Measurements from ENCODE around the genes ZNF845, CNOT3, LILRB2 and TTYH1.

DNA sequence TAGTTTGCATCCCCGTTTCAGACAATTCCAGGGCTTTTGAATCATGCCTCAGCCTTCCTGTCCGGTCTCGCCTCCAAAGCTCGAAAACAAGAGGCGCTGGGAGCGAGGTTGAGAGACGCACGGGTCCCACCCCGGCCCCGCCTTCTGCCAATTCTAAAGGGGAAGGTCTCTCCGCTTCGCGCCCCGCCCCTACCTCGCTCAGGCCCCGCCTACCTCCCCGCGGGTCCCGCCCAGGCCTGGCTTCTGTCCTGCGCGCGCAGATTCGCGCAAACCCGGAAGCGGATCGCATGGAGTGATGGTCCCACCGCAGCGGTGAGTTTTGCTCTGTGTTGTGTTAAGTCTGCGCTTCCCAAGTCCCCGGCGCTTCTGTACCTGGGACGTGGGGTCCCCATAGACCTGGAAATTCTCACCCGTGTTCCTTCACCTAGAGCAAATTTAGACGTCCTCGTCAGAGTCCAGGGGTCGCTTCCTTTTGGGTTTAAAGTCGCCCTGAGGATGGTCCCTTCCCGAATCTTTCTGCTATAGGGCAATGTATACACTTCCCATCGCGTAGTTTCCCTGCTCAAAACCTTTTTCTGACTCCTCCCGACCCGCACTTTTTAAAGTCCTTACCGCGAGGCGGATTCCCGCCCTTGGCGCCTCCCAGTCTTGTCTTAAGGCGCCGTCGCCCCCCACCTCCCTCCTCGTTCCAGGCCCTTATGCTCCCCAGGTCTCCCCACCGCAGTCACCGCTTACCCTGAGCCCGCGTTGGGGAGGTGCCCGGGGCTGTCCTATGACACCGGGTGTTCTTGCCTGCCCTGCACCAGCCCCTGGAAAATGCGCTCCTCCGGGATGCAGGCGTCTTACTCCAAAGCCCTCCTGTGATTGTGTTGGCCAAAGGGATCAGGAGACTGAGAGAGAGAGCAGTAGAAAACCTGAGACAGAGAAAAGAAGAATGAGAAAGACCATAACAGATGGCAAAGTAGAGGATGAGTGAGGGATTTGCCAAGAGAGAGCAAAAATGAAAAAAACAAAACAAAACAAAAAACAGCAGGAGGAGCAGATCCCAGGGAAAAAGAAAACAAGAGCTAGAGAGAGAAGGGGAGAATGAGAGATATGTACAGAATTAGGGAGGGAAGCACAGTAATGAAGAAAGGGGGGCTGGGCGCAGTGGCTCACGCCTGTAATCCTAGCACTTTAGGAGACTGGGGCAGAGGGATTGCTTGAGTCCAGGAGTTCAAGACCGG lies at the start of gene ZNF845:
Gene ZNF845 (plus strand): TSS at position 269 of the 1,226 bp plus-strand sequence.
- RRBS = 11% methylated on average over 5 of the region's 64 CpGs

GRCh38 chr19:53365841-53366526 lies 479 bp downstream of the ZNF525 start:
- RRBS = no CpG with 5 or more reads among the region's 36 CpGs

DNA sequence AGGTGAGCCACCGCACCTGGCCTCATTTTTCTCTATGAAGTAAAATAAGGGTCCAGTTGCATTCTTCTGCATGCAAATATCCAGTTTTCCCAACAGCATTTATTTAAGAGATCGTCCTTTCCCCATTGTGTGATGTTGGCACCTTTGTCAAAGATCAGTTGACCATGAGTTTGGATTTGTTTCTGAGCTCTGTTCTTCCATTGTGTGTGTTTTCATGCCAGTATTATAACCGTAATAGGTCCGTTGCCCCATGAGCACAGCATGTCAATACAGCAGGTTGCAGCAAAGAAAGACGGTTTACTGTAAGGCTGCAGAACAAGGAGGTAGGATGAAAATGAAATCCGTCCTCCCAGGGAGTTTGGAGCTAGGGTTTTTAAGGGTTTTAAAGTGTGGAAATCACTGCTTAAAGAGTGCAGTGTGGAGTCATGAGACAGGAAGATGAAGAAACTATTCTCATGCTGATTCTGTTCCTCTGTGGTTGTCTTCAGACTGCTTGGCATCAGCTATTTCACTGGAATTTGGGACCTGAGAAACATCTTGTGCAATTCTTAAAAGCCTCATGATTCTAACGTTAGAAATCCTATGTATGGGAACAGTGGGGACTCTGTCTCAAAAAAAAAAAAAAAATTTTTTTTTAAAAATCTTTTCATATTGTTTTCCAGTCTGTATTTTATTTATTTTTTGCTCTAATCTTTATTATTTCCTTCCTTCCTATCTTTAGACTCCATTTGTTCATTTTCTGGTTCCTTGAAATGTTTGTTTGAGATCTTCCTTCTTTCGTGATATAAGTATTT lies 11.3 kb downstream of the ZNF331 start:
- RRBS = no CpG with 5 or more reads among the region's 8 CpGs

DNA sequence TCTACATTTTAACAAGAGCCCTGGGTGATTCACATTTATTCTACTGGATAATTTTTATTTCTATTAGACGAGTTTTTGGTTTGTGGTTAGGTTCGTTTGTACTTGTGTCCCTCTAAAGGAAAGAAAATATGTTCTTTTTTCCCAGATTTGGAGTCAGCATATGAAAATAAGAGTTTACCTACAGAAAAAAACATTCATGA lies 38.5 kb downstream of the ZNF331 start:
- RRBS = no CpG with 5 or more reads among the region's 2 CpGs

DNA sequence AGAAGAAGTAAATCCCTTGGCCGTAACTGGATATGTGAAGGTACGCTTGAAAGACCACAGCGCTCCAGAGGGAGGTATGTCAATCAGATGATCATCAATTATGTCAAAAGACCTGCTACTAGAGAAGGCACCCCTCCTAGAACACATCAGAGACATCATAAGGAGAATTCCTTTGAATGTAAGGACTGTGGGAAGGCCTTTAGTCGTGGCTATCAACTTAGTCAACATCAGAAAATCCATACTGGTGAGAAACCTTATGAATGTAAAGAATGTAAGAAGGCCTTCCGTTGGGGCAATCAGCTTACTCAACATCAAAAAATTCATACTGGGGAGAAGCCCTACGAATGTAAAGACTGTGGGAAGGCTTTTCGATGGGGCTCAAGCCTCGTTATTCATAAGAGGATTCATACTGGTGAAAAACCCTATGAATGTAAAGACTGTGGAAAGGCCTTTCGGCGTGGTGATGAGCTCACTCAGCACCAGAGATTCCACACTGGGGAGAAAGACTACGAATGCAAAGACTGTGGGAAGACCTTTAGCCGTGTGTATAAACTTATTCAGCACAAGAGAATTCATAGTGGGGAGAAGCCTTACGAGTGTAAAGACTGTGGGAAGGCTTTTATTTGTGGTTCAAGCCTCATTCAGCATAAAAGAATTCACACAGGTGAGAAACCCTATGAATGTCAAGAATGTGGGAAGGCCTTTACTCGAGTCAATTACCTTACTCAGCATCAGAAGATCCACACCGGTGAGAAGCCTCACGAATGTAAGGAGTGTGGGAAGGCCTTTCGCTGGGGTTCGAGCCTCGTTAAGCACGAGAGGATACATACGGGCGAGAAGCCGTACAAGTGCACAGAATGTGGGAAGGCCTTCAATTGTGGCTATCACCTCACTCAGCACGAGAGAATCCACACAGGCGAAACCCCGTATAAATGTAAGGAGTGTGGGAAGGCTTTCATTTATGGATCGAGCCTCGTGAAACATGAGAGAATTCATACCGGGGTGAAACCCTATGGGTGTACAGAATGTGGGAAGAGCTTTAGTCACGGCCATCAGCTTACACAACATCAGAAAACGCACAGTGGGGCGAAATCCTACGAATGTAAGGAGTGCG lies 39.2 kb downstream of the ZNF331 start:
- RRBS = no CpG with 5 or more reads among the region's 34 CpGs

DNA sequence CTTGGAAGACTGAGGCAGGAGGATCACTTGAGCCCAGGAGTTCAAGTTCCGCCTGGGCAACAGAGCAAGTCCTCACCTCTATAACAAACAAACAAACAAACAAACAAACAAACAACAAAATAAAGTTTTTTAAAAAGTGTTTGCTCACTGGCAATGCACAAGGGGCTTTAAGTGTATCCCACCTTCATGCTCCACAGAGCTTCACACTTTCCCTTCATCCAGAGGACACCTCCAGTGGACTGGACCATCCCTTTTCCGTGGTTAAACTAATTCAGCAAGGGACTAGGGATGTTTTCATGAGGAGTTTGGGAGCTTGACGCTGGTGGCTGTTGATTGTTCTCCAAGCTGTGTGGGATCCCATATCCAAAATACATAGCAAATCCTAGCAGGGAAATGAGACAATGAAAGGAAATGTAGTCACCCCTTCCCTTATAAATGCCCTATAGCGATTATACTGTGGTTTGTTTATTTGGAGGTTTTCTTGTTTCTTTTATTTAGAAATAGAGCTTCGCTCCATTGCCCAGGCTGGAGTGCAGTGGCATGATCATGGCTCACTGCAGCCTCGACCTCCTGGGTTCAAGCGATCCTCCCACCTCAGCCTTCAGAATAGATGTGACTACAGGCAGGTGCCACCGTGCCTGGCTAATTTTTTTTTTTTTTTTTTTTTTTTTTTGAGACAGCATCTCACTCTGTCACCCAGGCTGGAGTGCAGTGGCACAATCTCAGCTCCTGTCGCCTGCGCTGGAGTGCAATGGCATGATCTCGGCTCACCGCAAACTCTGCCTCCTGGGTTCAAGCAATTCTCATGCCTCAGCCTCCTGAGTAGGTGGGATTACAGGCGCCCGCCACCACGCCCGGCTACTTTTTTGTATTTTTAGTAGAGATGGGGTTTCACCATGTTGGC lies 31.5 kb upstream of the DPRX start:
- RRBS = no CpG with 5 or more reads among the region's 16 CpGs

DNA sequence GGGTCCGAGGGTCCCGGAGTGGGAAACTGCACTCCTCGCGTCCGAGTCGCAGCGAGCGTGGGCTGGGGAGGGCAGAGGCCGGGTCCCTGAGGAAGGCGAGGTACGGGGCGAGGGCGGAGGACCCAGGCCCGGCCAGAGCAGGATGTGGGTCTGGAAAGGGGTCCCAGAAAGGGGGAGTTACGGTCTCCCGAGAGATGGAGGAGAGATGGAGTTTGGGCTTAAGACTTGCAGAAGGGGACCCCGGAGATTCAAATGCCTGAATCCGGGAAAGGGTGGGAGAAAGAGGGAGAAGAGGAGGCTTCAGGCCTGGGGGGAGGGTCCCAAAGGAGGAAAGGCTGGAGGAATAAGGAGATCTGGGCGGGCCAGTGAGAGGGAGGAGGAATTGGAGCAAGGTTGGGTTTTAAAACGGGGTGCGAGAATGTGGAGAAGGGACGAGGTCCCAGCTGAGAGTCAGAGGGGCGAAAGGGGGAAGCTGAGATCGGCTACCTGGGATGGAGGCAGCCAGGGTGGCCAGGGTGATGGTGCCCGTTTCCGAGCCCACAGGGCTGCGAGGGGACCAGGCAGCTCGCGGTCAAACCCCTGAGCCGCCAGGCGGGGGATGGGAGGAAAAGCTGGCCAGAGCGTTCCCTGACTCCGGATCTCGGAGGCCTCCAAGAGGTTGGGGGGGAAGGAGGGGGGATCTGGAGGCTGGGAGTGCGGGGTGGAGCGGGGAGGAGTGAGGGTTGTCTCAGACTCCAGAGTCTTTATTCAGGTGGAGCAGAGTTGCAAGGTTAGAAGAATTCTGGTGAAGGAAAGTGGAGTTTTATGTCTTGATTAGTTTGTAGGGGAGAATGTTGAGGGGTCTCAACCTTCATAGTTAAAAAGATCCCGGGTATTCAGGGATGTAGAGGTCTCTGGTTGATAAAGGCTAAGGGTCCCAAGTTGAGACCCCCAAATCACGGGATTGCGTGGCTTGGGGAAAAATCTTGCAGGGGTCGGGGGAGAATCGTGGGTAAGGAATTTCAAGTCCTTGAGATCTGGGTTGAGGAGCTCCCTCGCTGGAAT lies 947 bp downstream of the CACNG7 start:
- RRBS = 15% methylated on average over 13 of the region's 42 CpGs

DNA sequence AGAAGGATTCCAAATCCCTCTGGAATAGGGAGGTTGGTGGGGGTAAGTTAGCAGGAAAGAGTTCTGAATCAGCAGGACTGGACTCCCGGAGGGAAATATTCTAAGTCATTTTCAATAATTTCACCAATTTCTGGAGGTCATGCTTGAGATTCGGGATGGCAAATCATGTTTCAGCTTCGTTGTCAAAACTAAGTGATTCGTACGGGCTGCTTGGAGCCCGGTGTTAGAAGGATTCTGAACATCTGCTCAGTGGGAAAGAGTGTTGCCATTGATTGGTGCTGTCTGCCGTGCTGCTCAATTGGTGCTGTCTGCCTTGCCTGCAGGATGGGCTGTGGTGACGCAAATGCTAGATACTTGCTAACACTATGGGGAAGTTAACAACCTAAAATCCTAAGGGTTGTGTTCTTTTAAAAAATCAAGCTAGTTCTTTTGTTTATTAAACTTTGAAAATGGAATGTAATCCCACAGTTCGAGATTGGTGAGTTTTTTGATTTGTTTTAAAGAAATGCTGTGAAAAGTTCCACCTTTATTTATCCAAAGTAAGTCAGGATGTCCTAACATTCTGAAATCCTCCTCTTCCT lies 17.3 kb upstream of the CACNG8 start:
- RRBS = no CpG with 5 or more reads among the region's 9 CpGs

GRCh38 chr19:54106453-54107154 lies 3.9 kb downstream of the NDUFA3 start:
- RRBS = no CpG with 5 or more reads among the region's 23 CpGs

GRCh38 chr19:54109283-54109987 lies 6.0 kb downstream of the TFPT start:
- RRBS = 54% methylated on average over 2 of the region's 13 CpGs

DNA sequence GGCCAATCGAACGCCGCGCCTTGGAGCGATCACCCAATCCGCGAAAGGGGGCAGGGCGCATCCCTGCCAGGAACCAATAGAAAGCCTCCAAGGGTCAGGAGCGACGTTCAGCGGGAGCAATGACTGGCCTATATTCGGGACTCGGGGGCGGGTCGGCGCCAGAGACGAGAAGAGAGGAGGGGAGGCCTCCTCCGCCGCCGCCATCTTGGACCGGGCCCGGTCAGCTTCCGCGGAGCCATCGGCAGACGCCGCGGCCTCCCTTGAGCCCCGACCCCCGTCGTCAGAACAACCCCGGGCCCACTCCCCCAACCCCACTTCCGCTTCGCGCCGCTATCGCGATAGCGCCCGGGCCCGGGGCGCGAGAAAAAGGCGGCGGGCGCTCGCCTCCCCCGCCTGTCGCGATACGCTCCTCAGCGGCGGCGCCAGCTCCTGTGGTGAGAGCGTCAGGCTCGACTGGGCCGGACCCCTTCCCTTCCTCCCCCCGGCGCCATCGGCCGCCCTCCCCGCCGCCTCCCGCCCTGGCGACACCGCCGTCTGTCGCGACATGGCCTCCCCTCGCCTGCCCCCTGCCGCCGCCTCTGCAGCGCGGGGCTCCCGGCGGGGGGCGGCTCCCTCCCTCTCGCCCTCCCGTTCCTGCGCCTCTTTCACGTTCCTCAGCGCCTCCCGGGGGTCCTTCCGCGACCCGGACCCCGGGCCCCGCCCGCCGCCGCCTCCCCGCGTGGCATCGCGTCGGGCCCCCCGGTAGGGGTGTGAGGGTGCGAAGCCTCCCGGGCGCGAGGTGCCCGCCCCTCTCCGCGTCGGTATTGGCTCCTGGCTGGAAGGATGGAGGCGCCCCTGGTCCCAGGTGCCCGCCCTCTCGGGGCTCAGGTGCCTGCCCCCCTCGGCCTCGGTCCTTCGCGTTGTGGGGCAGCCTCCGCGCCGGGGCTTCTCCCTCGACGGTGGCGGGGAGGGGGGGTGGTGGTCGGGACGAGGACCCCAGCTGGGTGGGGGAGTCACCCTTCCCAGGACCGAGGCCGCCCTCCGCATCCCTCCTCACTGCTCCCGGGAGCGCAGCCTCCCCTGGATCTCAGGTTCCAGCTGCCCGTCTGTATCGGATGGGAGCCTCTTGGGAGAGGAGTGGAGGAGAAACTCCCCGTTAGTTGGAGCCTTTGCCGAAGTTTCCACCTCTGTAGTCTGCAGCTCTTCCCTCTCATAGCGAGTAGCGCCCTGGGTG lies at the start of gene CNOT3:
Gene CNOT3 (plus strand): TSS at position 203 of the 1,213 bp plus-strand sequence.
- RRBS = 3% methylated on average over 64 of the region's 131 CpGs

GRCh38 chr19:54173930-54174436 lies 1.0 kb upstream of the TMC4 start:
- RRBS = 71% methylated on average over 8 of the region's 21 CpGs

DNA sequence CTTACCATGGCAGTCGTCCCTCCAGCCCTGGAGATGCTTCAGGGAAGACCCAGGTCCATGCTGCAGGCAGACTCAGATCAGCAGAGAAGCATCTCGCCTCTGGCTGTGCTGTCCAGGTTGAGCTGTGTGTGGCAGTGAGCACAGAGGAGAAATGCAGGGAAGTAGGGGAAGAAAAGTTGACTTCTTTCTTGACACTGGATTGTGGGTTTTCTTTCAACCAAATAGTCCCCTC lies at the start of gene LILRB2:
Gene LILRB2 (minus strand): TSS at position 155 of the 232 bp plus-strand sequence.
- RRBS = no CpG with 5 or more reads among the region's 2 CpGs

DNA sequence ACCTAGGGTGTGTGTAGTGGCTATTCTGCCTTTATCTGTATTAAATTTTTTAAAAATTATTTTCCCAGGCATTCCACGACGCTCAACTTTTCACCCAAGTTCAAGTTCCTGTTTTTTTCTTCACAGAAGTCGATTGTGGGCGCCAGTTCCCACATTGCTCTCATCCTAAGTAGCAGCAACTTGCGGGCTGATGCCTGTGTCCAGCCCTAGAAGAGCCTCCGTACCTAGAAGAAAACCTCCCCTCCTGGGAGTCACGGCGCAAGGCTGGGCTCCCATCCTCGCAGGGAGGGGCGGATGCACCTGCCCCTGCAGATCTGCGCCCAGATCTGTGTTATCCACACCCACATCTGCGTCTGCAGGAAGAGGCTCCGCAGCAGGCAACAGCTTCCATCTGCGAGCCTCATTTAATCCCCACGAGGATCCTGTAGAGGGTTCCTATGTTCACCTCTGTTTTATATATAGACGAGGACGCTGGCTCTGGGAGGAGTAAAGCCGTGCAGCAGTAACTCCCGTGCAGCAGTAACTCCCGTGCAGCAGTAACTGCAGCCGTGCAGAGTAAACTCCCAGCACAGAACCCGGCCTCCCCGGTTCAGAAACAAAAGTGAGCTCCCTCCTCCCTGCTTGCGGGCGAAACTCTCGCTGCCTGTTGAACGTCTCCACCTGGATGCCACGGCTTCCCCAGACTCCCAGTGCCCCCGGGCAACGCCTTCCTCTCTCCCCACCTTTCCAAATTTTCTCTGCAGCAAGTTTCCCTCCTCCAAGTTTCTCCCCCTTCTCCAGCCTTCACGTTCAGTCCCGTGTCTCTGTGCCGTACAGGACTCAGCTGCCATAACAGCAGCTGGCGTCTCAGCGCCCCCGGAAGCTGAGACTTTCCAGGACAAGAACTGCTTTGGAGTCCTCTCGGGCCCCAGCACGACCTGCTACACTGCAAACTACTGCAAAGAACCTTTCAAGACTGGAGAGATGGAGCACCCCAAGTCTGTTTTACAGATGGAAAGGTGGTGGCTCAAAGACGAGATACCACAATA lies 23.5 kb upstream of the LAIR1 start:
- RRBS = 3% methylated on average over 3 of the region's 39 CpGs

GRCh38 chr19:54415152-54415746 lies at the start of gene TTYH1:
Gene TTYH1 (plus strand): TSS chr19:54415464.
- RRBS = 23% methylated on average over 33 of the region's 59 CpGs

DNA sequence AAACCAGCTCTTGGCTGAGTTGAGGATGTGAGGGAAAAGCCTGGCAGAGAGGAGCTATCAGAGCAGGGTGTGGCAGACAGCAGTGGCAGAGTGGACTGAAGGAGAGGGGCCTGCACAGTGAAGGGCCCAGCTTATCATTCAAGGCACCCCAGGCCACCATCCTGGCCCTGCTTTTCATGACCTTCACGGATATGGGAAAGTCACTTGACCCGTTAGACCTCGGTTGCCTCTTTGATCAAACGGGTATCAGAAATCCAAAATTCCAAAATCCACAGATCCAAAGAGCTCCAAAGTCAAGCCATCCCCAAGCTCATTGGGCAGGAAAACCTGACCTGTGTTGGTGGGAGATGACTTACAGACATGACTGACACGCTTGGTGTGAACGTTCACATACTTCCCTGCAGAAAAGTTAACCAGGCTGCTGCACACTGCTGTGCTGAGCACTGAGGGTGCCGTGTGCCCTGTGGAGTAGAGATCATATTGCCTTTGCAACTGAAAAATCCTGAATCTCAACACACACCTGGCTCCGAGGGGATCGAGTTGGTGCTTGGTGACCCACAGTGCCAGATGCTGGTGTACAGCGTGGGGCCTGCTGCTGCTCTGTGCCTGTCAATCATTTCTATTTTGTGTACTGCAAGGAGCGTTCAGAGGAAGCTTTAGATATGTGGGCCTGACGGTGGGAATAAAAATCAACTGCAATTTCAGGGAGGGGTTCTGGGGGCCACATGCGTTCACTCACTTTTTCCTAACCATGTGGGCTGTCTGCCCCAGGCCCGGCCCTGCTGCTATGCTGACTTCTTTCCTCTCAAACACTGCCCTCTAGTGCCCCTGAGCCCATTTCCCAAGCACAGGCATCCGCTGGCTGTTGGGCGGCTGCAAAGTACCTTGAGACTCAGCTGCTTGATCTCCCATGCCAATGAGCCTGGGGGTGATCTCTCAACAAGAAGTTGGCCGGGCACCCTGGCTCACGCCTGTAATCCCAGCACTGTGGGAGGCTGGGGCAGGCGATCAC lies 9.9 kb upstream of the LENG8 start:
- RRBS = no CpG with 5 or more reads among the region's 19 CpGs

DNA sequence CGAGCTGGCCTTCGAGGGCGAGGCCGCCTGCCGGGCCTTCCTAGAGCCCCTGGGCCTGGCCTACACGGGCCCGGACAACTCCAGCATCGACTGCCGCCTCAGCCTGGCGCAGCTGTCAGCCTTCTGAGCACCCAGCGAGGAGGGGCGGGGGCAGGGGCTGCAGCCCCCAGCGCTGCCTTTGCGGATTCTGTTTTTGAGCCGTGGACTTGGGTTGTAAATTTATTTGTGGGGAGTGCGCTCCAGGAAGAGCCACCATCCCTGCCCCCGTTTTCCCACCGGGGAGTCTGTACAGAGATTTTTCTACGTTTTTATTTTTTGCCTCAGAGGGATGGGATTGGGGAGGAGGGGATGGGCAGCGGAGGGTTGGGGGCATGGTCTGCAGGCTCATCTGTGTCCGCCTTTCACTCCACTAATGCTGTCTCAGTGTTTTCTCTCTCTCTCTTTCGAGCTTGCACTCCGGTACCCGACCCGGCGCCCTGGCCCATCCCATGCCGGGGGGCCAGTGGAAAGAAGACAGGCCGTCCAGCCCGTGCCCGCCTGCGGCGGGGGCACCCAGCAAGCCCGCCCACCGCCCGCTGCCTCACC lies 2.7 kb downstream of the LENG9 start:
- RRBS = 89% methylated on average over 2 of the region's 35 CpGs

- RRBS = 81% methylated on average over 1 of the region's 10 CpGs
Observed at GRCh38 chr19:54462592-54462764, 1.1 kb downstream of the LENG9 start.

GRCh38 chr19:54670633-54671509 lies 8.1 kb downstream of the LILRB4 start:
- RRBS = no CpG with 5 or more reads among the region's 3 CpGs

DNA sequence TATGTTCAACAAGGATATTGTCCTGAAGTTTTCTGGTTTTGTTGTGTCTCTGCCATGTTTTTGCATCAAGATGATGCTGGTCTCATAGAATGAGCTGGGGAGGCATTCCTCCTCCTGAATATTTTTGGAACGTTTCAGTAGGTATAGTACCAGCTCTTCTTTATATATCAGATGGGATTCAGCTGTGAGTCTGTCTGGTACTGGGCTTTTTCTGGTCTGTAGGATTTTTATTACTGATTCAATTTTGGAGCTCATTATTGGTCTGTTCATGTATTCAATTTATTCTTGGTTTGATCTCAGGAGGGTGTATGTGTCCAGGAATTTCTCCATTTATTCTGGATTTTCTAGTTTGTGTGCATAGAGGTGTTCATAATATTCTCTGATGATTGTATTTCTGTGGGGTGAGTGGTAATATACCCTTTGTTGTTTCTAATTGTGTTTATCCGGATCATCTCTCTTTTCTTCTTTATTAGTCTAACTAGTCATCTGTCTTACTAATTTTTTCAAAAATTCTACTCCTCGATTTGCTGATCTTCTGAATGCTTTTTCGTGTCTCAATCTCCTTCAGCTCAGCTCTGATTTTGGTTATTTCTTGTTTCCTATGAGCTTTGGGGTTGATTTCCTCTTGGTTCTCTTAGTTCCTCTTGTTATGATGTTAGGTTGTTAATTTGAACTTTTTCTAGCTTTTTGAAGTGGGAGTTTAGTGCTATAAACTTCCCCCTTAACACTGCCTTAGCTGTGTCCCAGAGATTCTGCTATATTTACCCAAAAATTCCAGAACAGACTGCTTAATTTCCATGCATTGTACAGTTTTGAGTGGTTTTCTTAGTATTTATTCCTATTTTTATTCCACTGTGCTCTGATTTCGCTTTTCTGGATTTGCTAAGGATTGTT lies 3.2 kb downstream of the FCAR start:
- RRBS = no CpG with 5 or more reads among the region's 5 CpGs

All from GM06990 (cell line).